Choroid plexus epithelial cell (primary cell): ENCODE data around the gene ZNF609.

DNA sequence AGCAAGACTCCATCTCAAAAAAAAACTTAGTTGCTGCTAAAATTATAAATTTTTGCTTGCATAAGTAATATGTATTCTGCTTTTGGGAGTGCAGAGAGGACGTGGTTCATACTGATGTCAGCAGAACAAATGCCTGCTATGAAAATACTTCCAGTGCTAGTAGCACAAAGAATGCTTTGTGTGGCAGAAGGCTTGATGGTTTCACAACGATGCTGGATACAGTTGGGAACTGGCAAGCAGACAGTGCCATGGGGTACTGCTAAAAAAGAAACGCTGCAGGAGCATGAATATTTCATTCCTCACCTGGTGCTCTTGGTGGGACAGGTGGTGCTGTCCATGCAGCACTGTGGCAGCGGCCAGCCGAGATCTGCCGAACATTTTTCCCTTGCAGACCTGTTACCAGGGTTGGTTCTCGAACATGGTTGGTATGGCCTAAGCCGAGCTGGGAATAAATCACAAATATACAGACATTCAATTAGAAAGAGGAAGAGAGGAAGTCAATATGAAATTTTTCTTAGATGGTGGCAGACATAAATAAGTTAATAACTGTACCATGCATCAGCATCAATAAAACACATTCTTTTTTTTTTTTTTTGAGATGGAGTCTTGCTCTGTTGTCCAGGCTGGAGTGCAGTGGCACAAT is 31.3 kb downstream of the FBXL22 start:
- RRBS, result no CpG with 5 or more reads among the region's 8 CpGs

DNA sequence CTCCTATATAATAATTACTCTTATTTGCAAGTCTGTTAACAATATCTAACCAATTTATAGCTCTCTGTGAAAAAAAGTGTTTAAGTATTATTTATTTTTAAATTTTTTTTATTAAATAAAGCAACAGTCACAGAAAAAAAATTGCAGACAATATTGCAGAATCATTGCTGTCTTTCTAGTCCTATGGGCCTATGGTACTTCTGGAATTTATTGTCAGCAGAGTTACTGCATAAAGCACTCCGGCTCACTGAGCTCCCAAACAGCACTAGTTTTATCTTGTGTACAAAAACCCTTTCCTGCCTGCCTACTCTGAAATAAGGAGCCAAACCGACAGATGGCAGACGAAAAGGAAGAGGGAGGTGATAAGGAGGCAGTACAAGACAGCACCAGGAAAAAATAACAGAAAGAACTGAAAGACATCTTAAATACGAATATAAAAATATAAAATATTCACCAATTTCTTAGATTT is 15.6 kb downstream of the HERC1 start:
- RRBS, result no CpG with 5 or more reads among the region's 4 CpGs

GRCh38 chr15:63888121-63888732 is 54.5 kb upstream of the HERC1 start:
- RRBS, result no CpG with 5 or more reads among the region's 3 CpGs

- RRBS, result no CpG with 5 or more reads among the region's 15 CpGs
Measured at GRCh38 chr15:63945614-63946937, 100.2 kb downstream of the DAPK2 start.

DNA sequence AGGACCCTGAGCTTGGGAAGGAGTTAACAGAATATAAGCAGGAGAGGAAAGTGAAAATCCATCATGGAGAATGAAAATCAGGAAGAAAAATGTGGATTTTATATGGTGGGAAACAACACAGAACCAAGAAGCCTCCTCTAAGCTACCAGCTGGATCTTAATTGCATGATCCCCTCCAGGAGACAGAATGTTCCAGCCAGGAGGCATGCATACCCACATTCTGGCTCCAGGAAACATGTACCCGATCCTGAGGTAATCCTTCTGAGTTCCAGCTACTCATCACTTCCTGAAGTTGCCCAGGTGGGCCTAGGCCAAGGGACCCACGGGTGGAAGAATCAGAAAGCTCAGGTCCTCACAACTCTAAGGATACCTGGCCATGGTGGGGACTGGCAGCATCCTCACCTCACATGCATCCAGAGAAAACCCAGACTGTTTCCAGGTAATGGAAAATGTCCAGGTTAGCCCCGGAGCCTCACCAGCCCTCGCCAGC is 78.3 kb downstream of the DAPK2 start:
- RRBS, result no CpG with 5 or more reads among the region's 4 CpGs

- RRBS, result no CpG with 5 or more reads among the region's 5 CpGs
Measured at GRCh38 chr15:63968544-63969370, 77.5 kb downstream of the DAPK2 start.

DNA sequence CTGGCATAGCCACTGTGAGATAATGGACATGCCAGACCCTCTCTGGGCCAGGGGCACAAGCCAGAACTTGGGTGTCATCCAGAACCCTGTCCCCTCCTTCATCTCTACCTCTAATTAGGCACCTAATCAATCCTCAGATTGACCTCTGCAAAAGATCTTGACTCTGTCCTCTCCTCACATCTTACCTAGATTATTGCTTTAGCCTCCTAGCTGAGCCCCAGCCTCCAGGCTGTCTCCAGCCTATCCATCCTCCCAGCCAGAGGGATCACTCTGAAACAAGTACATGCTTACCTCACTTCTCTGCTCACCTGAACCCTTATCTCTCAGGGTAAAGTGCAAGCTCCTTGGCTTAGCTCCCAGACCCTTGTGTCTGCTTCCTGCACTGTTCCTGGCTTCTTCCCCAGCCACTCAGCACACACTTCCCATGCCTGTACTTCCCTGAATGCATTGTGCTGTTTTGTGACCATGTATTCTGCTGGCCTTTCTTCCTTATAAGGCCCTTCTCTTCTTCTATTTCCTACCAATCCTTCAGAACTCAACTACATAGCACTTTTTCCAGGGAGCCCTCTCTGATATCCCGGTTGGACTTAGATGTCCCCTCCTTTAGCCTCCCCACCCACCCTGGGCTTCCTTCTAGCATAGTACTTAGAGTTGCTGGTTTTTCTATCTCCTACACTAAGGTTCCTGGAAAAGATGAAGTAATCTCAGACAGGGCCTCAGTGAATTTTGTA is 76.2 kb downstream of the DAPK2 start:
- RRBS, result no CpG with 5 or more reads among the region's 1 CpG

- RRBS, result no CpG with 5 or more reads among the region's 13 CpGs
Measured at GRCh38 chr15:64096939-64097509, 1.2 kb downstream of the SNX1 start.

- RRBS, result 2% methylated on average over 3 of the region's 12 CpGs
Measured at GRCh38 chr15:64153363-64154203, 2.1 kb downstream of the SNX22 start.

DNA sequence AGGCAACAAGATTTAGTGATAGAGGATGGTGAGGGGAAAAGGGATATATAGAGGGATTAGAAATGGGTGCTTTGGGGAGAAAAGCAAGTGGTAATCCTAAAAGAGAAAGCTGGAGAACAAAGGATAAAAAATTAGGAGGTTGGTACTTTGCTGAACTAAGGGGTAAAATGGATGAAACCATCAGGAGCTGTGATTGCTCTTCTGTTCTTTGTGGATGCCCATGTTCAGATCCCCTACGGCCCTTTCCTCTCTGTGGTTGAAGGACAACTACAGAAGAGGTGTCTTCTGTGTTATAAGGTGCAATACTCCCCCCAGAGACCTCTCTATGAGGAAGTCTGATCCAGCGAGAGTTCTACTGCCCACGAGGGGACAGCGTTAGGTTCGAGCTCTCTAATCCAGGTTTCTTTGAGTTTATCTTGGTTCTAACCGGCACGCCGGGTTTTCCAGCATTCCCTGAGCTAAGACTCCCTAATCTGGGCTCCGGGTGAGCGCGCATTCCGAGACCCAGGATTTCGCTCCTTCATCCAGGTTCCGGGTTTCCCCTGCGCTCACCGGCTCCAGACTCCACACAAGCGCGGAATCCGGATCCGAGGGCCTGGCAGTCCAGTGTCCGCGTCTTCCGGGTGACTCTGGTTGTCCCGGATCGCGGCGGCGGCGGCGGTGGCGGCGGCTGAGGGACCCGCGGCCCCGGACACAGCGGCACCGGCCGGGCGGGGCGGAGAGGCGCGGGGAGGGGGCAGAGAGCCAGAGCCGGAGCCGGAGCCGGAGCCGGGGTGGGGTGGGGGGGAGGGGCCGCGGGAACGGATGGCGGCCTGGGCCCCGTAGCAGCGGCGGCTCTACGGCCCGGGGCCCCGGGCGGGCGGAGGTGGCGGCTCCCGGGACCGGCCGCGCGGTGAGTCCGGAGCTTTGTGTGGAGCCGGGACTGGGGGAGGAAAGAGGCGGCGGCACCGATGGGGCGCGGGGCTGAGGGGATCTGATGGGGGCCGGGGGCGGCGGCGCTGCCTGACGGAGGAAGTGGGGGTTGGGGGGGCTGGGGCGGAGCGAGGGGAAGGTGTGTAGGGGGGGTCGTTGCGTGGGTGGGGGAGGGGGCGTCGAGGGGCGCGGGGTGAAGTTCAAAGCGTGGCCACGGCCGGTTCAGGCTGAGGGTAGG is at the start of gene ZNF609:
Gene ZNF609, plus strand, starts transcription at position 632 of the 1,150 bp plus-strand sequence.
- RRBS, result 3% methylated on average over 41 of the region's 87 CpGs

DNA sequence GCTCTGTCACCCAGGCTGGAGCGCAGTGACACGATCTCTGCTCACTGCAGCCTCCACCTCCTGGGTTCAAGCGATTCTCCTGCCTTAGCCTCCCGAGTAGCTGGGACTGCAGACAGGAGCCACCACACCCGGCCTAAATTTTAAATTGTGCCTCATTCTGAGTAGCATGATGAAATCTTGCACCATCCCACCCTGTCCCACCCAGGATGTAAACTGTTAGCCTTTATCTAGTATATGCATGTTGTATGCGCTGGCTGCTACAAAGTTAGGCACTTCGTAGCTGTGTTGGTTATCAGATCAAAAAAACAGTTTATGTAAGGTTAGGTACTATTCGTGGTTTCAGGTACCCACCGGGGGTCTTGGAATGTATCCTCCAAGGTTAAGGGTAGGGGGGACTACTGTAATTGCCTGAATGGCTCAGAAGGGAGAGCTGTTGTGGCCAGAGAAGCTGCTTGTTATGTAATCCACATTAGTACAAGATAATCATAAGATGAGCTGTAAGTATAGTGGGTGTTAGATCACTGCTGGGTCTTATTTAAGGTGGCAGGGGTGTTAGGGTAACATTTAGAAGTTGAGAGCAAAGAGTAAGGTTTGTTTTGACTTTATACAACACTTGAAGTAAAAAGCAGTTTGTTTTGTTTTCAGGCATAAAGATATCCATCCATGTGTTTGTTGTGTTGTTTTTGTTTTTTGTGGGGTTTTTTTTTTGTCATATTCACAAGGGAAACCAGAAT is 103.7 kb downstream of the ZNF609 start:
- RRBS, result no CpG with 5 or more reads among the region's 9 CpGs

DNA sequence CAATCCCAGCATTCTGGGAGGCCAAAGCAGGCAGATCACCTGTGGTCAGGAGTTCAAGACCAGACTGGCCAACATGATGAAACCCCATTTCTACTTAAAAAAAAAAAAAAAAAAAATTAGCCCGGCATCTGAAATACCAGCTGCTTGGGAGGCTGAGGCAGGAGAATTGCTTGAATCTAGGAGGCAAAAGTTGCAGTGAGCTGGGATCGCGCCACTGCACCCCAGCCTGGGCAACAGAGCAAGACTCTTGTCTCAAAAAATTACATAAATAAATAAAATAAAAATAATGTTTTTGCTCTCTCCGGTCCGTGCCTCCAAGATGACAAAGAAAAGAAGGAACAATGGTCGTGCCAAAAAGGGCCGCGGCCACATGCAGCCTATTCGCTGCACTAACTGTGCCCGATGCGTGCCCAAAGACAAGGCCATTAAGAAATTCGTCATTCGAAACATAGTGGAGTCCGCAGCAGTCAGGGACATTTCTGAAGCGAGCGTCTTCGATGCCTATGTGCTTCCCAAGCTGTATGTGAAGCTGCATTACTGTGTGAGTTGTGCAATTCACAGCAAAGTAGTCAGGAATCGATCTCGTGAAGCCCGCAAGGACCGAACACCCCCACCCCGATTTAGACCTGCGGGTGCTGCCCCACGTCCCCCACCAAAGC is 132.4 kb downstream of the ZNF609 start:
- RRBS, result no CpG with 5 or more reads among the region's 24 CpGs

DNA sequence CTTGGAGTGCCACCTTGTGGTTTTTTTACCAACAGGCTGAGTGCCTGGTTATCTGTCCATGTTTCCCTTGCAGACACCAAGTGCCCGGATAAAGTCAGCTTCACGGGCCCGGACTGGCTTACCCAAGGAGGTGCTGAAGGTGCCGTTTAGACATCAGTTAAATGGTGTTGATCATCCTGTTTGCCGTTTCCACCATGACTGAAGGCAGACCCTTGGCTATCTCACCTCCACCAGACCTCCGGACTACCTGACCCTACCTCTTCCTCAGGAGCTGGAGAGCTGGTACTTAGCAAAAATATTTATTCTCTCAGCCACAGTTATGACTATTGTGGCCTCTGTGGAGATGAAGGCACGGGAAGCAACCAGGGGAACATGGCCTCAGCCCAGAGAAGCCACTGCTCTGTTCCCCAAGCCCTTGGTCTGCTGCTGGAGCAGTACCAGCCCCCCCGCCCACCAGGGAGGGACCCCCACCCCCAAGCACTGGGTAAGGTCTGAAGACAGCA is 93.7 kb downstream of the RBPMS2 start:
- RRBS, result no CpG with 5 or more reads among the region's 8 CpGs

- RRBS, result no CpG with 5 or more reads among the region's 23 CpGs
Measured at GRCh38 chr15:64773776-64774566, 1.4 kb downstream of the RBPMS2 start.

DNA sequence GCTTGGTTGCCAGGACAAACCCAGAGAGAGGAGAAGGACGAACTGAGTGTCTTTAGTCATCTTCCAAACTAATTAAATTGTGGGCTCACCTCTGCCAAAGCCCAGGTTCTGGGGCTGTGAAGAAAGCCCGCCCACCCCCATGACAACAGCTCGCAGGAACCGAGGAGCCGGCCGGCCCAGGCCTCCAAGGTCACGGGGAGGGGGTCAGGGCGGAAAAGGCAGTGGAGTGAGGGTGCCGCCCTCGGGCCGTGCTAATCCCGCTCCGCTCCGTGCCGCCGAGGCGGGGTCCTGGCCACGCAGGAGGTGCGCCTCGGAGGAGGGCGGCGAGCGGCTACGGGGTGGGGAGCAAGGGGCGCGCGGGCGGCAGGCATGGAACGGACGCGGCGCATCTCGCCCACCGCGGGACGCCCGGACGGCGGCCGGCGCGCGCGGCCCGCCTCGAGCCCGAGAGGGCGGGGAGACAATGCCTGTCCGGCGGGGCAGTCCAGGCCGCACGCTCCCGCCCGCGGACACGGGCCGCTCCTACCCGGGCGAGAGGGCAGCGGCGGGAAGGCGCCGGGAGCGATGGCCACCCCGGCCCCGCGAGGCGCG is 727 bp downstream of the RBPMS2 start:
- RRBS, result 1% methylated on average over 24 of the region's 69 CpGs

GRCh38 chr15:64848434-64848818 is 6.7 kb downstream of the PLEKHO2 start:
- RRBS, result no CpG with 5 or more reads among the region's 3 CpGs

GRCh38 chr15:65028314-65028626 is 1.2 kb downstream of the MTFMT start:
- RRBS, result no CpG with 5 or more reads among the region's 8 CpGs

DNA sequence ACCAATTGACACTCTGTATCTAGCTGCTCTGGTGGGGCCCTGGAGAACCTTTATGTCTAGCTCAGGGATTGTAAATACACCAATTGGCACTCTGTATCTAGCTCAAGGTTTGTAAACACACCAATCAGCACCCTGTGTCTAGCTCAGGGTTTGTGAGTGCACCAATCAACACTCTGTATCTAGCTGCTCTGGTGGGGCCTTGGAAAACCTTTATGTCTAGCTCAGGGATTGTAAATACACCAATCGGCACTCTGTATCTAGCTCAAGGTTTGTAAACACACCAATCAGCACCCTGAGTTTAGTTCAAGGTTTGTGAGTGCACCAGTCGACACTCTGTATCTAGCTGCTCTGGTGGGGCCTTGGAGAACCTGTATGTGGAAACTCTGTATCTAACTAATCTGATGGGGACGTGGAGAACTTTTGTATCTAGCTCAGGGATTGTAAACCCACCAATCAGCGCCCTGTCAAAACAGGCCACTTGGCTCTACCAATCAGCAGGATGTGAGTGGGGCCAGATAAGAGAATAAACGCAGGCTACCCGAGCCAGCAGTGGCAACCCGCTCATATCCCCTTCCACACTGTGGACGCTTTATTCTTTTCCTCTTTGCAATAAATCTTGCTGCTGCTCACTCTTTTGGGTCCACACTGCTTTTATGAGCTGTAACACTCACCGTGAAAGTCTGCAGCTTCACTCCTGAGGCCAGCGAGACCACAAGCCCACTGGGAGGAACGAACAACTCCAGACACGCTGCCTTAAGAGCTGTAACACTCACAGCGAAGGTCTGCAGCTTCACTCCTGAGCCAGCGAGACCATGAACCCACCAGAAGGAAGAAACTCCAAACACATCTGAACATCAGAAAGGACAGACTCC is 685 bp upstream of the KBTBD13 start:
- RRBS, result no CpG with 5 or more reads among the region's 14 CpGs

GRCh38 chr15:65226834-65227578 is 15.7 kb upstream of the CILP start:
- RRBS, result no CpG with 5 or more reads among the region's 12 CpGs

DNA sequence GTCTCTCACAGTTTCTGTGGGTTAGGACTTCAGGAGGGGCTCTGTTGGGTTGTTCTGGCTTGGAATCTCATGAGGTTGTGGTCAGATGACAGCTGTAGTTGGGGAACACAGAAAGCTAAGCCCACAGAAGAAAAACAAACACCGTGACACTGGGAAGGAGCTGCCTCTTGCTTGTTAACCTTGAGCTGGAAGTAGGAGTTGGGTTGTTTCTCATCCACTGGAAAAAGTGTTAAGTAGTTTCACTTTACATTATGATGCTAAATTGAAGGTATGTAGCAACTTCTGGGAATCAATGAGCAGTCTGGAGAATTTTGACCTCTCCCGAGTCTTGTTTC is 20.4 kb downstream of the HACD3 start:
- RRBS, result no CpG with 5 or more reads among the region's 2 CpGs